HGPS cell (cell line): Measurements from ENCODE around the gene BATF3.

- RRBS, result no CpG with 5 or more reads among the region's 1 CpG
Observed at GRCh38 chr1:212247973-212248331, 37.3 kb upstream of the PPP2R5A start.

DNA sequence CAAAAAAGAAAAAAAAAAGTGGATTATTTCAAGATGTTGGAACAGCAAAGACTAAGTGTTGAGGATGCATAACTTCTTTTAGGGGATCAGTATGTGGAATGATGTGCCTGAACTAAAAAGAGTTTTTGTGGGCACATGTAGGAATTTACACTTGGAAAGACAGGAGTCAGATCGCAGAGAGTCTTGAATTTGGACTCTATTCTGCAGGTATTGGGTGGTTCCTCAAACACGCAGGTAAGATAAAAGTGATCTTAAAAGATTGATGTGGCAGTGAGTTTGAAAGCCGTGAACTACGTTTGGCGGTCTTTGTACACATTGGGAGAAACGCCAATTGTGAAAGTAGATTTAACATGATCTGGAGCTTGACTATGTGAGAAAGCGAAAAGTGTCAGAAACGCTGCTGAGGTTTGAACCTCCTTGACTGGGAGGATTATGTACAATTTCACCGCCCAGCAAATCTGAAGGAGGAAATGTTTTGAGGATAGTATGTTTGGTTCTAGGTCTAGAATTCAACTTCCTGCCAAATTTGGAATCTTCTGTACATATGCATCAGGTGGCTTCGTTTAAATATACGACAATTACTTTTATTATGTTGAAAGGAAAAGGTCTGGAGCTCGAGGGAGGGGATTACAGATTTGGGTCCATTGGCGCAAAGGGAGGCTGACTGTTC lies 1.4 kb upstream of the PPP2R5A start:
- RRBS, result no CpG with 5 or more reads among the region's 13 CpGs

DNA sequence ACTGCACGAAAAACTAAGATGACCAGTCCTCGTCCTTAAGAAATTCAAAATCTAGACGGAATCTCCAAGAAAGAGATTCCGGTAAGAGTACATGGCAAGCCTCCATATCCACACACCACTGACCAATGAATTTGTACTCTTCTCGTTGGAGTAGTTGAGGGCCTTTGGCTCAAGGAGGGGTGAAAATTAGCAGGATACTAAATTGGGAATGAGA lies 961 bp upstream of the PPP2R5A start:
- RRBS, result no CpG with 5 or more reads among the region's 5 CpGs

DNA sequence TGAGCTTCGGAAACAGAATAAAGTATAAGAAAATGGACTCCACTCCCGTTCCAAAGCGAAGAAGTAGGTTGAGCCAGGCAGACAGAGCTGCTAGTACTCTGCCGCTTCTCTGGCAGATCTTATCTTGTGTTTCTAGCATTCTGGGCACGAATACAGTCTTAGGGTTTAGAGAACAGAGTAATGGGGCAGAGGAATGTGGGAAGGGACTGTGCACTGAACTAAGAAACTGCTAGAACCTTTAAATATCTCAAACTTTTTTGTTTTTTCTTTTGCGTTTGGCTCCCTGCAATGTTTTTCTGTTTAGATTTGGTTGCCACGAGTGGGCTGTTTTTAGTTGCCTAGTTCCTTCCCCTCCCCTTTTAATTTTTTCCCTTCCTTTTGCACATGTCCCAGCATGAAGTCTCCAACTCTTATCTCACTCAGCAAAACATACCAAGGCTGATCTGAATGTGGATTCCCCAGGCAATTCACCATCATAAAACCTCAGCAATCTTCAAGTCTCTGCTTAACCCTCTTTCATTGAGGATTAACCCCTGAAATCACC lies 3.1 kb upstream of the ATF3 start:
- RRBS, result no CpG with 5 or more reads among the region's 7 CpGs

DNA sequence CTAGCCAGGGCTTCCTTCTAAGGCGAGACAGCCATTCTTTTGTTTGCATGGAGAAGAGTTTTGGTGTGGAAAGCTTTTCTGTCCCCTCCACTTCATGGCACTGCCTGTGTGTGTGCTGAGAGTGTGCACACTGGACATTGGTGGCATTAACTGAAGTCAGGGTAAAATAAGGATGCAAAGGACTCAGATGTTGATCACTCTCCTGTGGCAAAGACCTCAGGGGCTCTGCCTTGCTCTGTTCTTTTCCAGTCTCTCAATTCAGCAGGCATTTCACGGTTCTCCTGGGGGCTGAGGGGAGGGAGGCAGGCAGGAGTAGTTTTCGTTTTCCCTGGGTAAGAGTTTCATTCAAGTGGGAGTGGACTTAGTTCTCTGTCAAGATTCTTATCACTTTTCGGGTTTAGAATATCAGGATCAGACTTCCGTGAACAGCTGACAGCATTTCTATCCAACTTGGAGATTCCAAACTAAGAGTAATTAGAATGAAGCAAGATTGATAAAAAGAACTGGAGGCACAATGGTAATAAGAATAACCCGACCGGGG lies 2.6 kb upstream of the ATF3 start:
- RRBS, result no CpG with 5 or more reads among the region's 7 CpGs

DNA sequence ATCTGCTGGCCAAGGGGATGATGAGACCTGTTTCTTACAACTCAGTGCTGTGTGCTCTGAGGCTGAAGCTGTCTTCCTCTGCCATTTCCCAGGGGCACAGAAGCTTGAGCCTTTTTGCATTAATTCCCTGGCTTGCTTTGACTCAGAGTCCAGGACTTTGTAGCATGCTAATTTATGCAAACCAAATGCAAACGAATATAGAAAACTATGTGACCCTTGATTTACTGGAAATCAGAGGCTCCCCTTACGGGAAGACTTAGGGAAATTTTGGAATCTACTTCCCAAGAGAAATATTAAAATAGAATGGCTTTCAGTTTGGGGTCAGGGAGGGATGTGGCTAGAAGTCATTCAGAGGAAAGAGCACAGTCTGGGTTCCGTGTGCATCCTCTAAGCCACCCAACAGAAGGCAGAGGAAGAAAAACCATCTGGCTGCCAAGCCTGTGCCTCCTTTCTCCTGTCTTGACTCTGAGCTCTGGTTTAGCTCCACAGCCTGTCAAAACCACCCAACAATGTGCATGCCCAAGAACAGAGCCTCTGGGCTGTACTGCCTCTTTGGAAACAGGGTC lies 14.2 kb downstream of the GARIN4 start:
- RRBS, result no CpG with 5 or more reads among the region's 3 CpGs

DNA sequence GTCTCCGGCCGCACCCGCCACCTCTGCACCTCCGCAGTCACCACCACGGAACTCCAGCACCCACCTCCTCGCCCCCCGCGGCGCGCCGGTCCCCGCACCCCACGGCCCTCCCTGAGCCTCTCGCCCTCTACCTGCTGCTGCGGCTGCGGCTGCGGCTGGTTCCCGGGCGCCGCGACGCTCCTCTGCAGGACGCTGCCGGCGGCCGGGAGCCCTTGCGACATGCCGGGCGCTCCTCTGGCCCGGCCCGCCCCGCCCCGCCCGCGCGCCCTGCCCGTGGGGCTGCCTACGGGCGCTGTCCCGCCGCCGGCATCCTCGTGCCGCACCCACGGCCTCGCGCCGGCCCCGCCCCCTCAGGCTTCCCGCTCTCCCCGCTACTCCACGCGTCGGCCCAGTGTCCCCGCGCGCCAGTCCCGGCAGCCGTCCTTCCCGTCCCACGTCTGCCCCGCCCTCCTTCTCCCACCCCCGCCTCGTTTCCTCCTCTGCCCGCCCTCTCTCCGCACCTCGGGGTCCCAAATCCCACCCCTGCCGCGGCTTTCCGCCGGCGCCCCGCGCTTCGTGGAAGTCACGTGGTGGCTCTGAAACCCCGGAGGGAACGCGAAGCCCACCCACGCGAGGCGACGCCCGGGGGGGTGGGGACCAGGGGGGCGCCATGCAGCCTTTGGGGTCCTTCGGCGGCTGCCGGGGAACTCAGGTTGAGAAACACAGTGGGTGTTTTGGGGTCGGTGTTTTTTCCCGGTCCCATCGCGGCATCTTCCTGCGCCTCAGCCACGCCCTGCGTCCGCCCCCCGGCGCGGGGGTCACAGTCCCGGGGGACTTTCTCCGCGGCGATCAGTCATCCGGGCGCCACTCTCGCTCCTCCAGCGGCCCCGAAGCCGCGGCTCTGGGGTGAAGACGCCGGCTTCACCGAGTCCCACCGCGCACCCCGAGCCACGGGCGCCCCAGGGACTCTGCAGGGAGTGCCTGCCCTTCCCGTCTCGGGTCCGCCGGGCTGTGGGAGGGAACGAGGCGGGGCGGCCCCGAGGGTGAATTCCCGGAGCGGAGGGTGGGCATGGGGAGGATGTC lies at the start of gene BATF3:
BATF3 (minus strand) TSS at position 299 of the 1,062 bp plus-strand sequence.
- RRBS, result 3% methylated on average over 84 of the region's 128 CpGs

DNA sequence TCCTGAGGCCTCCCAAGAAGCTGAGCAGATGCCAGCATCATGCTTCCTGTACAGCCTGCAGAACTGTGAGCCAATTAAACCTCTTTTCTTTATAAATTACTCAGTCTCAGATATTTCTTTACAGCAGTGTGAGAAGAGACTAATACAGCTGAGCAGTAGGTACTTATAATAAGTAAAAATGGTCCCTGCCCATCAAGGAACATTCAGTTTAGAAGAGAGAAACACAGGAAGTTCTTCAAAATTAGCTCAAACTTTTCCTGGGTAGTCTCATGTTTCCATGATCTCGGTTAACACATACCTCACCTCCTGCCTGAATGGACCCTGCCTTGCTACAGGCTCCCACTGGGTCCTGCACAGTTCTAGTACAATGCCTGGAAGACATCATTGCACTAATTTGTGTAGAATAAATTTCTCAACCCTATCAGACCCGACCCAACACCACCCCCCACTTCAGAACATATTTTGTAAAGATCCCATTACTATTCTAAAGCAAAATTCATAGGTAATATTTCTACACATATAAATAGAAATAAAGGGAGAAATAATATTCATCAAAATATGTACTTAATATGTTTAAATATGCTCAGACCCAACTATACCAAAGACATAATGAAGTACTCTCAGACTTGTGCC lies 42.1 kb upstream of the BATF3 start:
- RRBS, result no CpG with 5 or more reads among the region's 2 CpGs

GRCh38 chr1:213246997-213247562 lies 196.0 kb downstream of the RPS6KC1 start:
- RRBS, result no CpG with 5 or more reads among the region's 2 CpGs

GRCh38 chr1:213303137-213303836 lies 252.2 kb downstream of the RPS6KC1 start:
- RRBS, result no CpG with 5 or more reads among the region's 10 CpGs

GRCh38 chr1:213372069-213372622 lies 321.1 kb downstream of the RPS6KC1 start:
- RRBS, result no CpG with 5 or more reads among the region's 8 CpGs

DNA sequence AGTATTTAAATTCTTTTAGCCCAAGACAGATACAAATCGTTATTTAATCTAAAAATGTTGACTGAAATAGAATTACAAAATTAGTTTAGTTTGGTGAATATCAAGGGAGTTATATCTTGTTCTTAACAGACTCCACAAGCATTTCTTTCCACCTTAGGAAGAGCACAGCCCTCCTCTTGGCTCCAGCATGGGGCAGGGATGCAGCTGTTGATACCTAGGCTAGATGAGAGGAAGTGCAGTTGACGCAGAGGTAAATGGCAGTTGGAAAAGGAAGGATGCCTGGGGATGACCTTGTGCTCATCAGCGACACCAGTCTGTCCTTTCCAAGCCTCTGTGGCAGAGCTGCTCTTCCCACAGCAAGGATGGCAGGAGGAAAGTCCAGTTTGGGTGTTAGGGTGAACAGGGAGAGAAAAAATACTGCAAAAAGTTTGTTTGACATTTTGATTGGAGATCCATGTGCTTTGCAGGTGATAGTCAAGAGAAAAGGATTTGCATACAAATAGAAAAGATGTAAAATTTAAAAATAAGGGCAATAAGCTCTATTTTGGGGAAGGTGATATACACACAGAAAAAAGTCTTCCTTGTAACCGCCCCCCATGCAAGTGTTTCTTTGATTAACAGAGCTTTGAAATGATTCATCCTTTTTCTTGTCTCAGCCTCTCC lies 6.2 kb downstream of the PROX1 start:
- RRBS, result no CpG with 5 or more reads among the region's 4 CpGs

GRCh38 chr1:213996978-213998044 lies 9.5 kb downstream of the PROX1 start:
- RRBS, result no CpG with 5 or more reads among the region's 40 CpGs

DNA sequence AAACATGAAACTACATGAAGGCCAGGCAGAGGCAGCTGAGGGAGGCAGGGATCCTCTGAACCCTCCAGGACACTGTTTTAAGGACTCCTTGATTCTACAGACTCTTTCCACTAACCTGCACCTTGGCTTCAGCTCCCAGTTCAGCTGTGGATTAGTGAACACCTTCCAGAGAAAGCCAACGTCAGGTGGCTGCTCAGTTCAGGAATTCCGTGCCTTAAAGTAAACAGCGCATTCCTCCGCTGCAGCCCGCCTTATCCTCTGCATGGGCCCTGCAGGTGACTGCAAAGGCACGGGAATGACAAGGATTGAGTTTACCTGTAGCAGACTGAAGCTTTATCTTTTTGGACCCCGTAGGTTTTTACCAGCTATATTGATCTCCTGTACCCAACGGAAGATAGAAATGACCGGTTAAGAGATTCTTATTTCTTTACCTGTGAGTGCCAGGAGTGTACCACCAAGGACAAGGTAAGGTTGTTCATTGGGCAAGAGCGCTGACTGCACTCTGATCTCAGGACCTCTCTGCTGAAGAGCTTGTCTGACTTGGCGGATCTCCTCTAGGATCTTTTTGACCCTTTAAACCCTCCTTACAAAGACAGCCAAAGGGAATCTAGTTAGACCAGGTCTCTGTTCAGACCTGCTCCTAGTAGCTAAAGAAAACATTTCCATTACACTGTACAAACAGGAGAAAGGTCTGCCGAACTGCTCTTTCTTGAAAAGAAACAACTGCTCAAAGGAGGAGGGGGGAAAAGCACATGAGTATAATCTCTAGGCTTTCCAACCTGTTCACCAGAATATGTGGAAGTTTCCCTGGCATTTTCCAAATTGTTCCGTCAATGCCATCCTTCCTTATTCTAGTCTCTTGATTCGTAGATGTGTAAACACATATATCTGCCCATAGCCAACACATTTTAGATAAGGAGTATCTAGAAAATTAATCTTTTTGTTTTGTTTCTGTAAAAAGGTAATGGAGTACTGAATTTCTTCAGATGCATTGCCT lies 49.2 kb downstream of the SMYD2 start:
- RRBS, result no CpG with 5 or more reads among the region's 14 CpGs

GRCh38 chr1:214362336-214362705 lies 81.4 kb downstream of the SMYD2 start:
- RRBS, result no CpG with 5 or more reads among the region's 6 CpGs

- RRBS, result 30% methylated on average over 4 of the region's 8 CpGs
Observed at GRCh38 chr1:214422358-214422719, 129.1 kb downstream of the PTPN14 start.

DNA sequence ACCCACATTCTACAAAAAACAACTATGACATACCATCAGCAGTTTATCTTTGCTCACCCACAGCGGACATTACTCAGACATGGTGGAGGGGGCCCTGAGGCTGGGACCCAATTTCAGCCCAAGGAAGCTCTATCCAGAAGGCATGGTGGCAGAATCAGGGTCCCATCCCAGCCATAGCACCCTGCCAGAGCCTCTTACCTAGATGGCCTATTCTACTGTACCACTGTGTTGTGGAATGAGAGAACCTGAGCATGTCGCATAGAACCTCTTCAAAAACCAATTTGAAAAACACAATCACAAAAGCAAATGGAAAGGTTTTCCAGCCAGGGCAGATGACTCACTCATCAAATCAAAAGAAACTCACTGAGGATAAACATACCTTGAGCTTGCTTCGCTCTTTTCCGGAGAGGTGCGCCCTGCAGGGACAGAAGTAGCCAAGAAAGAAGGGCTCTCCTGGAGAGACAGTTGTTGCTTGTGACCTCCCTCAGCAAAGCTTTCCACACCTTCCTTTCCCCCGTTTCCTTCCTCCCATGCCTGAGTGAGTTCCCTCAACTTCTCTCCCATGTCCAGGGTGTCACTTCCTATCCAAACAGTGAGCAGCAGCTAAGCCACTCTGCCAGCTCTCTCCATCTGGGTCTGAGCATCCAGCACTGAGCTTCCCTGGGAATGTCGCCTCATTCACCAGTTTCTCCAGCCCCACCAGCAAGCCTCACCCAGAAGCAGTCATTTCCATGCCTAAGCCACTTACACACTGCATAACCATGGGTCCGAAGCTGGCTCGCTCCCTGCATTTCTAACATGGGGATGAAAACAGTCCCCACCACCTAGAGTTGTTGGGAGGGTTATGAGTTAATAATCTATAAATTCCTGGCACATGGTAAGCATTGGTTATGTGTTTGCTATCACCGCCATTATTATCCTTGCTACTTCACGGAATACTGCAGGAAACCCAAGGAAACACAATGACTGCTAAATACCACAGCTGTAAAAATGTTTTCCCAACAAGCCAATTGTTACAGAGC lies 75.1 kb downstream of the PTPN14 start:
- RRBS, result no CpG with 5 or more reads among the region's 11 CpGs

DNA sequence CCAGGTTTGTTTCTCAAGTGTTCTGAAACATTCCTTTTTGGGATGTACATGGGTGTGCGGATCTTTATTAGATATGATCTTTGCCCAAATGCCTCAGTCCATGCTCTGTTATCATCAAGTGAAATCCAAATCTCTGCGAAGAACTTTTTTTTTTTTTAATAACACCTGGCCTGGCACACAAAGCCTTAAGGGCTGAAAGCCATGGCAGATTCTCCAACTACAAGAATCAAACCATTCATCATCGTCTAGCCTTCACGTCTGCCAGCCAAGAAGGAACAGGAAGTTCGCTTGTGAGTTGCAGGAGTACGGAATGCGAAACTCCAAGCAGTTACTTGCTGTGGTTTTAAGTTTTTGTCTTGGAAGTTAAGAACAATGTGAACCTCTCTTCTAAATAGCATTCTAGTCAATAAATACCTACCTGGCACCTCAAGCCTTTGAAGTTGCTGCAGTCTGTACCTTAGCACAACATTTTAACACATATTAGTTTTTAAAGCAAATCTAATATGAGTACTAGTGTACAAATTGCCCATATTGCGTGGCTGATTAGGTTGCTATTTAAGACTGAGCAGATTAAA lies 22.0 kb upstream of the PTPN14 start:
- RRBS, result no CpG with 5 or more reads among the region's 8 CpGs

DNA sequence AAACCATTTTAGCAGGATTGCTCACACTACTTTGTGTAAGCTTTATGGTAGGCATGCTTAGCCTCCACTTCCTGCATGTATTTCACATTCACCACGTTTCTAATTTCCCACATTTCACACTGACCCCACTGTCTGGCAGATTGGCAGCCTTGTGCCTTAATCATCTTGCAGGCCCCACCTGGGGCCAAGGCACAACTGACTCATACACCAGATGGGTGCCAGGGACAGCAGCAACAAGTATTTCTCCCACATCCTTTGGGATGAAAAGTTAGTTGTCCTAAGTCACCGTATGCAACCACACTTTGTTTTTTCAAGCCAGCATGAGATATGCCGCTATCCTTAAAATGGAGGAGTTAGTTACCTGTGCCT lies 21.2 kb upstream of the CENPF start:
- RRBS, result no CpG with 5 or more reads among the region's 3 CpGs